GM06990 (cell line): ENCODE measurements around a stretch of chrX.

- RRBS: 14% methylated on average over 5 of the region's 15 CpGs
Observed at GRCh38 chrX:153725067-153725357, 356 bp downstream of the ABCD1 start.

GRCh38 chrX:153781189-153781959 is 533 bp downstream of the SRPK3 start:
- RRBS: 33% methylated on average over 3 of the region's 33 CpGs

- RRBS: 9% methylated on average over 28 of the region's 38 CpGs
Observed at GRCh38 chrX:153830560-153830776, 124 bp upstream of the PDZD4 start.

GRCh38 chrX:153900661-153901404 is 3.6 kb upstream of the AVPR2 start:
- RRBS: no CpG with 5 or more reads among the region's 19 CpGs

DNA sequence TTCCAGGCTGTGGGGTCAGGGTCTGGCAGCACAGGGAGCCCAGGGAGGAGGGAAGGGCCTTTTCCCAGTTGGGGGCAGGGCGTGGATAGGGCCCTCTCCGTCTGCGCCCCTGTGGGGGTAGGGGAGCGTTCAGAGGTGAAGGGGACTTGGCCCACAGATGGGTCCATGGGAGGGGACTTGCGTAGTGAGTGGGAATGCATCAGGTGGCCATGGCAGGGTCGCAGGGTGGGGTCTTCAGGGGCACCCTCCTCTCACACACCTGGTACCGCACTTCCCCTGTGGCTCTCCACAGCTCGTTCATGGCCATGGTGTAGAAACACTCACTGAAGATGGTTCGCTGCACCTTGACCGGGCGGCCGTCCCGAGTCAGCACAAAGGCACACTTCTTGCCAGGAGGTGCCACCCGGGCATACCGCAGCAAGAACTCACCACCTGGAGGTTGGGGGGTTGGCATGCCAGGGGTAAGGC is 1.1 kb downstream of the RENBP start:
- RRBS: 75% methylated on average over 5 of the region's 15 CpGs

DNA sequence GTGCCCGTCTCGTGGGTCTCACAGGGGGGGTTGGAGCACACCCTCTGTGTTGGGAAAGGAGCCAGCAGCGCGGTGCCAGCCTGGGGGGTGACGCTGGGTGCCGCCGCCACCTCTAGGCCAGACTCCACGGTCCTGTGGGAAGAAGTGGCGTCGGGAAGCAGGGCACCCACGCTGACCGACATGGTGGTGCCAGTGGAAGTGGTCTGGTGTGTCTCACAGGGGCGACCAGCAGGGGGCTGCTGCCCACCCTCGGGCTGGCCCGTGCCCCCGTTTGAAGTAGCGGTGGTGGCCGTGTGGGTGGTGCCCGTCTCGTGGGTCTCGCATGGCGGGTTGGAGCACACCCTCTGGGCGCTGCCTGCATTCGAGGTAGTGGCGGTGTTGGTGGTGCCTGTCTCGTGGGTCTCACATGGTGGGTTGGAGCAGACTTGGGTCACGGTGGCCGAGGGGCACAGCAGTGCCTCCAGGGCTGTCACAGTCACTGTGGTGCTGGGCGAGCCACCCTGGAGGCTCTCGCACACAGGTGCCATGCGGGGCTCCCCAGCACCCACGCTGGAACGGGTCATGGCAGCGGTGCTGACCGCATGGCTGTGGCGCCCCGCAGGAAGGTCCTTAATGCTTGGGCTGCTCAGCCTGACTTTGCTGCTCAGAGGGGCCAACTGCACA is 9.8 kb upstream of the RENBP start:
- RRBS: no CpG with 5 or more reads among the region's 37 CpGs

- RRBS: no CpG with 5 or more reads among the region's 7 CpGs
Observed at GRCh38 chrX:154014170-154014679, 5.5 kb downstream of the IRAK1 start.

DNA sequence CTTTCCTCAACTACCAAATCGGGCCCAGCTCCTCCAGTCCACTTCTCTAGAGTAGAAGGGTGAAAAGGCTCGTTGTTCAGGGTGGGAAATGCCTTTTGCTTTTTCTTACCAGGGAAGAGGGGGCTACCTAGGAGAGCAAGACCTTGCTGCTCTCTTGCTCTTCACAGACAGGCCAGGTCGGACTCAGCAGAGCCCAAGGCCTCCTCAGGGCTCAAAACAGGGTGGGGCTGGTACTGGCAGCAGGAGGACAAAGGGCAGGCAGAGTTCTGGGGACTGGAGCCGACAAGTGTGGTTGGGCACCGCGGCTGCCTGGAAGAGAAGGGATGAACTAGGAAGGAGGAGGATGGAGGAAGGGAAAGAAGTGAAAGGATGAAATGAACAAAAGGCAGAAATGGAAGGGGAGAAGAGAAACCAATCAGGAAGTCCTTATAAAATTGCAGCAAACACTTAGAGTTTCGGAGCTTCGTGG is 9.1 kb upstream of the IRAK1 start:
- RRBS: no CpG with 5 or more reads among the region's 8 CpGs

DNA sequence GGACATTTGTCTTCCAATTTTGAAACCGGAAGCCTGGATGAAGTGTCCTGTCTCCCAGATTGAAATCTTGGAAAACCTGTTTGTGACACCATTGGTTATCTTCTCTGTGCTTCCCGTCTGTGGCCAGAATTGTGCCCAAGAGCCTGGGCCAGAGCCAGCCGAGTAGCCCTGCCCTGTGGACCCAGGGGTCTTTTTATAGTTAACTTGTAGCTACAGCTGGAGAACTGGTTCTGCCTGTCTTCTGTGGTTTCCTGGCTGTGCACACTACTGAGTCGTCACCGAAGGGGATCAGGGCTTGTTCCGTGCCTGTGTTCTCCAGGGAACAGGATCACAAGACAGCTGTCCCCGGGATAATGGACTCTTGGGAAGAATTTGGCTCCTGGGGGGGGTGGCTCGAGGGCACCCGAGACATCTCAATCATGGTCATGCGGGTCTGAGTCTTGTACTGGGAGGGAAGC is 22.1 kb upstream of the OPN1LW start:
- RRBS: no CpG with 5 or more reads among the region's 10 CpGs

DNA sequence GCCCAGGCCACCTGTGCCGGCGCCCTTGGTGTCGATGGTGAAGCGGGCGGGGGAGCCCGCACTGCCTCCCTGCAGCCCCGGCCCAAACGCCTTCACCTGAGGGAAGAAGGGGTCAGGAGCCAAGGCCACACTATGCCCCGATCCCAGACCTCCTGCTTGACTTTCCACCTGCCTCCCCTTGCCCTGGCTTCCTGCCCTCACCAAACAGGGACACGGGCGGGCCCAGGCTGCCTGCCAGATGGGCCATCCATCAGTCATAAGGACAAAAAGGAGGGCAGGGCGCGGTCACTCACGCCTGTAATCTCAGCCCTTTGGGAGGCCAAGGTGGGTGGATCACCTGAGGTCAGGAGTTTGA is 14.0 kb downstream of the FLNA start:
- RRBS: 72% methylated on average over 7 of the region's 14 CpGs

GRCh38 chrX:154372372-154373068 is 1.9 kb downstream of the FLNA start:
- RRBS: no CpG with 5 or more reads among the region's 8 CpGs

DNA sequence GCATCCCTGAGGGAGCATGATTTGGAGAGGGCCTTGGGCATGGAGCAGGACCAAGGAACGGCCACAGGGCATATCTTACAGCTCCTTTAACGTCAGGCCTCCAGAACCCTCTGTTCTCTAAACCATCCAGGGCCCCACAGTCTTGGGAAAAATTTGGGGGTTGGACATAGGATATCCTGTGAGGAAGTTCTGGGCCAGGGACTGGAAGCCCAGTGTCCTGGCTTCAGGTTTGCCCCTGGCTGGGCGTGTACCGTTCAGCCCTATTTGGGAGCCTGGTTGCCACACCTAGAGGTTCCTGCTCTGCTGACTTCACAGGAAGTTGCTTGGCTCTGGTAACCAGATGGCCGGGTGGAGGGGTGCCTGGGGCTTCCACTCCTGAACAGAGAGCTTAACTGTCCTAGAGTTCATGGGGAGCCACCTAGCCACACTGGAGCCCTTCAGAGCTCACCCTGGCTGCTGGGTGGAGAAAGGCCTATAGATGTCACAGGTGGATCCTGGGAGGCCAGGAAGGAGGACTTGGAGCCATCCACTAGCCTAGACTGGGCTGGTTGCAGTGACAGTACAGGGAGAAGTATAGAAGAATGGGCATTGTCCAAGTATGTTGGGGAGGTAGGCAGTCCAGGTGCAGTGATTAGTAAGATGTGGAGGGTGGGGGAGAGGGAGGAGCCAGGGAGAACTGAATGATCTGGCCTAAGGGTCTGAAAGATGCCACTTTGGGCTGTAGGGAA is 1.2 kb downstream of the TAFAZZIN start:
- RRBS: no CpG with 5 or more reads among the region's 5 CpGs

DNA sequence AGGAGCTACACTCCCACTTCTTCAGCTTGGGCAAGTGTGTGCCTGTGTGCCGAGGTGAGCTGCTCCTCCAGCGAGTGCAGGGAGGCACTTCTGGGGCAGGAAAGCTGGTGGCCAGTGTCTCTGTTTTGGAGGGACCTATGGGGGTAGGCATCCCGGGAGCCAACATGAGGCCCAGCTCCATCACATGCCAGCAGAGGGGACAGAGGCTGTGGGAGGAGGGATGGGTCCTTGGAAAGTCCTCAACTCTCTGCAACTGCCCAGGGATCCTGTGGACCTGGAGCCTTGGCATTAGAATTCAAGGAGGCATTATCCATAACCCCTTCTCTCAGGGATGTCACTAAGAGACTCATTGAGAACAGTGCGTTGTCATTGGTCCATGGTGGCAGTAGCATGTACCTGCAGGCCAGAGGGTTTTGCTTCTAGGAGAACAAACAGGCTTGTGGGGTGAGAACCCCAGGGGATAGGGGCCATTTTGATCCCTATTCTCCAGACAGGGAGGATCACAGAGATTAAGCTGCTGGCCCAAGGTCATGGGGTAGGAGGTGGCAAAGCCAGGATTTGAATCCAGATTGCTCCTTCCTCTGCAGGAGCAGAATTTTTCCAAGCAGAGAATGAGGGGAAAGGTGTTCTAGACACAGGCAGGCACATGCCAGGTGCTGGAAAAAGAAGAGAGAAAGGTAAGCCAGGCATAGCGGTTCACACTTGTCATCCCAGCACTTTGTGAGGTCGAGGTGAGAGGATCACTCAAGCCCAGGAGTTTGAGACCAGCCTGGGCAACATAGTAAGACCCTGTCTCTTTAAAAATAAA is 2.4 kb downstream of the TAFAZZIN start:
- RRBS: no CpG with 5 or more reads among the region's 6 CpGs

DNA sequence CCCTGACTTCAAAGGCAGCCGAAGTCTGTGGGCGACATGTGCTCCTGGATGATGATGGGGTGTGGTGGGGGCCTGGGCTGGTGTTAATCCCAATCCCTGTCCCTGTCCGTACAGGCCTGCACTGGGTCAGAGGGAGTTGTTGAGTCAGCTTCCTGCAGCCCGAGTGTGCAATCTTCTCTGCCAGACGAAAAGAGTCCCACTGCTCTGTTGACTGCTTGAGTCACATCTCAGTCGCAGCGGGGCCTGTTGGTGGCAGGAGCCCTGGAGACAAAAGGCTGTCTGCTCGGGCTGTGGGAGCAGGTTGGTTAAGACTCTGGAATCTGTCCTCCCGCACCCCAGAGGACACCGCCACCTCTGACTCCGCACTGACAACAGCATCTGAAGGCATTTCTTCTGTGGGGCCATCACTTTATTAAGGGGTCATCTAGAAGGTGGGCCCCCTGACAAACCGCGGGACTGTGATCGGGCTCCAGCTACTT is 10.2 kb downstream of the FAM3A start:
- RRBS: no CpG with 5 or more reads among the region's 14 CpGs

DNA sequence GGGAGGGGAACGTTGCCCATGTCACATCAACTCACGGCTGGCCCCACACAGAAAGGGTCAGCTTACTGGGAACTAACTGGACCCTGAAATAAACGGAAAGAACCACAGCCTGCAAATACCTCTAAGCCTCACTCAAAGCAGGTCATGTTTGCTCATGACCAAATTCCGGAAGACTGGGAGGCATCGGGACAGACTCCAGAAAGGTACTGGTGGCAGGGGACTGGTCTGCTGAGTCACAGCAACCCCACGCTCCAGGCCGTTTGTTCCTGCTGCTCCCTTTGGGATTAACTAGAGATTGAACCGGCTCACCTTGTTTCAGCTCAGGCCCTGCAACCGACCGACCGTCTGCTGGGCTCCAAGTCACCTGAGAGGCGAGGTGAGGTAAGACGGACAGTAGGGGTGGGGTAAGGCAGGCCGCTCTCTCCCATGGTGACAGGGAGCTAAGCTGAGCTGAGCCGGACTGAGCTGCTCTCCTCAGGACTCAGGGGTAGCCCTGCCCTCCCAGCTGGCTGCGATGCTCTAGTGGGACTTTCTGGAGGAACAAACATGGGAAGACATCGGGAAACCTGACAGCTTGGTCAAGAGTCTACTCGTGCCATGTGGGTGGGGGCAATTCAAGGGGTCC is 5.5 kb downstream of the G6PD start:
- RRBS: no CpG with 5 or more reads among the region's 18 CpGs

GRCh38 chrX:154546108-154546594 is 495 bp downstream of the G6PD start:
- RRBS: no CpG with 5 or more reads among the region's 10 CpGs

GRCh38 chrX:154729458-154729961 is 21.4 kb downstream of the GAB3 start:
- RRBS: no CpG with 5 or more reads among the region's 4 CpGs

- RRBS: no CpG with 5 or more reads among the region's 9 CpGs
Observed at GRCh38 chrX:154731805-154732180, 19.1 kb downstream of the GAB3 start.

- RRBS: no CpG with 5 or more reads among the region's 7 CpGs
Observed at GRCh38 chrX:154776701-154777924, 14.4 kb downstream of the DKC1 start.

DNA sequence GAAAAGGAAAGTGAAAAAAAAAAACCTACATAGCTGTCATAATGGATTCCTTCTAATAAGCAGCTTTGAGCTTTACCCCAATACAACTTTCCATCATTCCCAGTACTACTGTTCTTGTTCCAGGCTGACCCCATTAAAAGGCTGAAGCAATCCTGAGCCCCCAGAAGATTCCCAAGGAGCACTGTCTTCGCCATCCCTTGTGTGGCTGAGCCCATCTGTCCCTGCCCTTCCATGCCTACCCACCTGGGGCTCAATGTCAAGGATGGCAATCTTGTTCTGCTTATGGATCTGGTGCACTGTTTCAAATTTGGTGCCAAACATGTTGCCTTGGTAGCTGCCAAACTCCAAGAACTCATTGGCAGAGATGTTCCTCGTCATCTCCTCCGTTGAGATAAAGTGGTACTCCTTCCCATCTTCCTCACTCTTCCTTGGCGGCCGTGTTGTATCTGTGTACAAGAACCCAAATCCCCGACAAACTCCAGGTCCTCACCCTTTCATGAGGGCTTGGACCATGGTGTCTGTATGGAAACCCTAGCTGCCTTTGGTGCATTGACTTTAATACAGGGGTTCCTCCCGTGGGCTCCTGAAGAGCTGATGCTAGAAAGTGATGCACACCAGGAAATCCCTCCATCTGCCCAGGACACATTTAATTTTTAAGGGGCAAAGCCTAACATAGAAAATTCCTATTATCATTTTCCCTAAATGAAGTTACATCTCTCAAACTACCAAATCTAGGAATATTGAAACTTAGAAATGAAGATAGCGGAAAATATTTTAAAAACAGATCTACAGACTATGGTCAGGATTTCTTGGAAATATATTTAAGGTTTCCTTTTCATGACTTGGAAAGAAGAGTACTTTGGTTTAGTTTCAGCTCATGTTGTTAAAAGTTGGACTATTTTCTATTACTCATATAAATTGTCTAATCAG is 19.0 kb downstream of the DKC1 start:
- RRBS: no CpG with 5 or more reads among the region's 8 CpGs